Osteocyte (in vitro differentiated cells): ENCODE measurements around the gene THRSP.

- PRO-cap: no peak
Measured at GRCh38 chr11:76744699-76745217, 38.4 kb upstream of the TSKU start.

- PRO-cap: no peak
Measured at GRCh38 chr11:76751915-76753228, 30.8 kb upstream of the TSKU start.

- PRO-cap: no peak
Measured at GRCh38 chr11:76770030-76770496, 13.1 kb upstream of the TSKU start.

DNA sequence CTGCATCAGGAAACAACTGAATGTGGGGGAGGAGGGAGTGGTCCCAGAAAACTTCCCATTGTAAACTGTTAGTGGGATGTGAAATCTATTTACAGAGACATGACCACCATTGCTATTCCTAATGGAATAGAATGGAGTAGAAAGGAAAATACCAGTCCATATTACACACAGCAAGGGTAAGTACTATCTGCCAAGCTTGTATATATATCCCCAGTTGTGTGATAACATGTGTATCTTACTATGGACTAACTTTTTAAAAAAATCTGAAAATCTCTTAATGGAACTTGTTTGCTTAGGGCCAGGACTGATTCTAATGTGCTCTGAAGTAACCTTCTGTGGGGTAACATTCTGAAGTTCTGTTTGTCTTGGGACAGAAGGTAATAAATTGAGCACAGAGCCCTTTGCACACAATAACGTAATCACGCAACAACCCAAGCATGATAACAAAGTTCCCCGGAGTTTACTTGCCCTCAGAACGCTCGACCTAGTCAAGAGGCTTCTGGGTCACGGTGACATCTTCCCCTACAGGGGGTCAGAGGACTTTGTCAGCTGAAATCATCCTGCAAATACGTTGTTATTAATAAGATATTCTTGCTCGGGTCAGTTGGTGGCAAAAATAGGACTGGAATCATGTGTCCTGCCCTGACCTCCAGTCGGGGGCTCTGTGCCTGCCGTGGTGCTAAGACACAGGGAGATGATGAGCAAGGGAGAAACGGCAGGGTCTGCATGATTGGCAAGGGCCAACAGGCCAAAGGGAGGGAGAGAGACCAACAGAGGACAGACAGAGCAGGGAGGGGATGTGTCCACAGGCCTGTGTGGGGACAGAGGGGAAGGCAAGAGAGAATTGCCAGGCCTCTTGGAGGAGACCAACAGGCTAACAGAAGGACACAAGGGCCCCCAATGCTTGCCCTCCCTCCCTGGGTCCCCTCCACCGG lies 10.6 kb upstream of the TSKU start:
- PRO-cap: no peak

DNA sequence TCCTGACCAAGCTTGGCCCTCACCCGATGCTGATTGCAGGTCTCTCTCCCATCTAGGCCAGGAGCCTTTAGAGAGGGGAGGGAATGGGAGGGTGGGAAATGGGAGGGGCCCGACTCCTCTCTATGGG lies 1.7 kb upstream of the TSKU start:
- PRO-cap: no peak

GRCh38 chr11:76797707-76798538 lies 14.8 kb downstream of the TSKU start:
- PRO-cap: no peak

DNA sequence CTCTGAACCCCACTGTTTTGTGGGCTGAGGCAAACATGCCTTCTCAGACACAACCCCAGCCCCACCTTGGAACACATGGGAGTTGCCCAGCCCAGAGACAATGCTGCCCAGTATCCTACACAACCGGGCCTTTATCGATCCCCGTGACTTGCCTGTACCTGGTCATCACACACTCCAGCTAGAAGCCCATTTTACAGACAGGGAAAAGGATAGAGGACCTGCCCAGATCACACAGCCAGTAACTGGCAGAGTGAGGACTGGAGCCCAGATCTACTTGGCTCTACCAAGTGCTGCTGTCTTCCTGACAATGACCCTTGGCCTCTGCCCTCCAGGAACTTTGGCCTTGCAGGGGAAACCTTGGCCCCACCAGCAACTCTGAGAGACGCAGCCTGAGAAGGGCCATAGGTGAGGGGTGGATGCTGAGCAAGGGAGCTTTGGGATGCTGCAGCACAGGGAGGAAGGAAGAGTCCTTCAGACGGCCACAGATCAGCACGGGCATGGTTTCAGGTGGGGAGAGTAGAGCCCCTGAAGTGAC lies 2.2 kb upstream of the CAPN5 start:
- PRO-cap: no peak

DNA sequence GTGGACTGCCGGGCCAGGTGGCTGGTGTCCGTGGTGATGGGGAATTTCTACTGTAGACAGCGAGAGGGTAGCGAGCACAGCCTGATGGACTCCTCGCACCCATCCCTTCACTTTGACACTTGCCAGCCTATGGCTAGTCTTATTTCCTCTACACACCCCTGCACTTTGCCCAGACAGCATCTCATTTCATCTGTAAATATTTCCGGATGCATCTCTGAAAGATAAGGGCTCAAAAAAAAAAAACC lies 5.8 kb downstream of the OMP start:
- PRO-cap: no peak

GRCh38 chr11:77243065-77243719 lies 58.3 kb downstream of the GDPD4 start:
- PRO-cap: no peak

DNA sequence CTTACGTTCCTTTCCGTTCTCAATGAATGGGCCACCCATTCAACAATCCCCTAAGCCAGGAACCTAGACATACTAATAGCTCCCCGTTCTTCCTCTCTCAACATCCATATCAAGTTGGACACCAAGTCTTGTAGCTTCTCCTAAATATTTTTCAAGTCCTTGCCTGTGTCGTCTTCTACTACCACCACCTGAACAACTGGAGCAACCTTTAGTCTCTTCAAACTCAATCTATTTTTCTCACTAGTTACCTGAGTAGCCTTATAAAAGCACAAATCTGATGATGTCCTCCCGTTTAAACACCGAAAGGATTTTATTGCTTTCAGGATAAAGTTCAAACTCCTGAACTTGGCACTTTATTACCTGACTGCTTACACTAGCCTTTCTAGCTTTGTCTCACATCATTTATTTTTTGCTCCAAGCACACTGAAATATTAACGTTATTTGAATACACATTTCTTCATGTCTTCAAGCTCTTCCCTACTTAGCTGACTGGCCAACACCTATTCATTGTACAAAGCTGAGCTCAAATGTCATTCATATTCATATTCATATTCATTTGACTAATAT lies 1.3 kb upstream of the PAK1 start:
- PRO-cap: no peak

GRCh38 chr11:77675030-77675518 lies 37.5 kb upstream of the CLNS1A start:
- PRO-cap: no peak

DNA sequence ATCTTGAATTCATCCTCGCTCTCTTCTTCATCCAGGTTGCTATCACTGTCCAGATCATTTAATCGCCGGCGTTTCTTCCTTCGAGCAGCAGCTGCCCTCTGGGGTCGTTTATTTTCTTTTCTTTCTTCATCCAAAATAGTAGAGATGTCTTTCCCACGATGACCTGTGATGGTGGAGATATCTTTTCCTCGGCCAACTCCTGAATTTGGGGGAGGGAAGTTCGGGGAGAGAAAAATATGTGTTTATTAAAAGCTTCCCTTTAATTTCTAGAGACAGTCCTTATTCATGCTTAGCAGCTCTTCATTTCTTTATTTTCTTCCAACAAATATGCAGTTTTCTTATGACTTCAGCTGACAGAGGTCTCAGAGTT lies 39.2 kb upstream of the CLNS1A start:
- PRO-cap: no peak

GRCh38 chr11:77700678-77701598 lies 63.3 kb upstream of the CLNS1A start:
- PRO-cap: no peak

- PRO-cap: no peak
Measured at GRCh38 chr11:77734799-77735461, 85.6 kb downstream of the RSF1 start.

GRCh38 chr11:77885992-77886809 lies 65.3 kb downstream of the AAMDC start:
- PRO-cap: no peak

DNA sequence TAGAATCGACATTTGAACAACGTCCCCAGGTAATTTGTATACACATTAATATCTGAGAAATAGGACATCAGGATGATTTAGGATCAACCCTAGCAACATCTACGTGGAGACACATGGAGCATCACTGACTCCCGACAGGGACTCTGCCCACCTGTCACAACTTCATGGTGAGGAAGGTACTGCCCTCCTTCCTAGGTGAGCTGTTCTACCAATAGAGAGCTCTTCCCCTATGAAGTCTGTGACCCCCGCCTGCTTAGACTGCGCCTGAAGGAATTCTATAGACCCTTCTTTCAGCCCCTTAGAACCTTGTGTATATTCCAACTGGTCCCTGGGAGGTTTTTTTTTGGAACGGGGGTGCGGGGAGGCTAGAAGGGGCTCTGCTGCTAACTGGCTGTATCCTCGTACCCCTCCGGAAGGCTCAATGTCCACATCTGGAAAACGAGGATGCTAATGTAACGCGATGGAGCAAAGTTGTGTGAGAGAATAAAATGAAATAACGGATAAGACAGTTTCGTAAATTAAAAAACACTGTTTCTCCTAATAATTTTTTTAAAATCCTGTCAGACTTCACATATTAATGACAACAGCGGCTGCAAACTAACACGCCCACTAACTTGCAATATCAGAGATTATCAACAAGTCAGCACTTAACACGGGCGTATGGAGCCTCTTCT lies 492 bp downstream of the INTS4 start:
- PRO-cap: no peak

- PRO-cap: no peak
Measured at GRCh38 chr11:78045697-78046125, 17.9 kb upstream of the THRSP start.

DNA sequence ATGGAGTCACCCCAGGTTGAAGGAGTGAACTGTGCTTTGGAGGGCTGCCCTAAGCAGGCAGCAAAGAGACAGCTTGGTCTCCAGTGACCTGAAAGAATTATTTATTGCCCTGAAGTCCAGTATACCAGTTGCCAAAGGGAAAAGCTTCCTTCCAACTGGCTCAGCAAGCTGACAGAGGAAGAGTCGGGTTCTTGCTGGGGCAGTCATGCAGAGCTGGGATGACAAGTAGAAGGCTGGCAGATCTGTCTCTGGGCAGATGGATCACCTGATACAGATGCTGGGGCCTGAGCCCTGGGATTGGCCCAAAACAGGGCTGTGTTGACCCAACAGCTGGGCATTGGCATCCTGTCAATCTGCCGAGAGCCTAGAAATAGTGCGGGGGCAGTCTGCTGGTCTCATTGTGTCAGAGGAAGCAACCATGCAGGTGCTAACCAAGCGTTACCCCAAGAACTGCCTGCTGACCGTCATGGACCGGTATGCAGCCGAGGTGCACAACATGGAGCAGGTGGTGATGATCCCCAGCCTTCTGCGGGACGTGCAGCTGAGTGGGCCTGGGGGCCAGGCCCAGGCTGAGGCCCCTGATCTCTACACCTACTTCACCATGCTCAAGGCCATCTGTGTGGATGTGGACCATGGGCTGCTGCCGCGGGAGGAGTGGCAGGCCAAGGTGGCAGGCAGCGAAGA lies at the start of gene THRSP:
Gene THRSP (plus strand): TSS at position 398 of the 684 bp plus-strand sequence.
- PRO-cap: no peak

- PRO-cap: no peak
Measured at GRCh38 chr11:78078454-78078852, 1.2 kb downstream of the NDUFC2 start.

- PRO-cap: no peak
Measured at GRCh38 chr11:78229663-78230195, 41.0 kb downstream of the USP35 start.